ENCODE measurements around the genes ADGRE1, MCOLN1, PRR36 and SNAPC2.

DNA sequence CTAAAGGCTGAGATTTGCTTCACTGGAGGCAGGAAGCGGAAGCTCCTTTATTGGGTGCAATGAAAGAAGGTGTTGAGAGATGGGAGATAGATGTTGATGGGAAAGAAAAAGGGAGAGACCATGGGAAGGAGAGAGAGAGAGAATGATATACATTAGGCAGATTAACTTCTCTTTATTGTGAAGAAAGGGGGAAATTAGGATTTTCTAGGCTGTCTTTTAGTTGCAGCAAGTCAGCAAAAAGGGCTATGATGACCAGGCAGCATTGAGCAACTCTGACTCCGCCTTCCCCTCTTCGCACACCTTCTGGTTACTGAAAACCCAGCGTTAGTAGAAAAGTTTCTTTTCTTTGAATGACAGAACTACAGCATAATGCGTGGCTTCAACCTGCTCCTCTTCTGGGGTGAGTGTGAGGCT is at the start of gene ADGRE1:
Gene ADGRE1, plus strand, starts transcription at position 340 of the 414 bp plus-strand sequence.
- RRBS: no CpG with 5 or more reads among the region's 5 CpGs

DNA sequence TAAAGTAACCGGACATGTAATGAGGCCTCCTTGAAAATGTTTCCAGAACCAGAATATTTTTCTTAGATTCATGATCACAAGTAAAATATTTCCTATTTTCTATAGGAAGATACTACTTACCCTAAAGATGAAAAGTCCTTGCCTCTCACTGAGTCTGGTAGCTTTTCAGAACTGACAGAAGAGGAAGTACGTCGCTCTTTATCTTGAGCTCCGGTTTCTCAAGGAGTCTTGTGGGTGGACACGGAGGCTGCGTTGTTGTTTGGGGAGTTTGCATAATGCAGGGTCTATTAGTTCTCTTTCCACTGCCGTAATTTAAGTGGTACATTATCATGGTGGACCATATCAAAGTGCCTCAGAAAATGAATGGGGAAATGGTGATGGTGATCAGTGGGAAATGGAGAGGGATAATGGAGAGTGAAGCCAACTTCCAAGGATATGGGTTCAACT is 23.5 kb downstream of the MBD3L2B start:
- RRBS: no CpG with 5 or more reads among the region's 7 CpGs

DNA sequence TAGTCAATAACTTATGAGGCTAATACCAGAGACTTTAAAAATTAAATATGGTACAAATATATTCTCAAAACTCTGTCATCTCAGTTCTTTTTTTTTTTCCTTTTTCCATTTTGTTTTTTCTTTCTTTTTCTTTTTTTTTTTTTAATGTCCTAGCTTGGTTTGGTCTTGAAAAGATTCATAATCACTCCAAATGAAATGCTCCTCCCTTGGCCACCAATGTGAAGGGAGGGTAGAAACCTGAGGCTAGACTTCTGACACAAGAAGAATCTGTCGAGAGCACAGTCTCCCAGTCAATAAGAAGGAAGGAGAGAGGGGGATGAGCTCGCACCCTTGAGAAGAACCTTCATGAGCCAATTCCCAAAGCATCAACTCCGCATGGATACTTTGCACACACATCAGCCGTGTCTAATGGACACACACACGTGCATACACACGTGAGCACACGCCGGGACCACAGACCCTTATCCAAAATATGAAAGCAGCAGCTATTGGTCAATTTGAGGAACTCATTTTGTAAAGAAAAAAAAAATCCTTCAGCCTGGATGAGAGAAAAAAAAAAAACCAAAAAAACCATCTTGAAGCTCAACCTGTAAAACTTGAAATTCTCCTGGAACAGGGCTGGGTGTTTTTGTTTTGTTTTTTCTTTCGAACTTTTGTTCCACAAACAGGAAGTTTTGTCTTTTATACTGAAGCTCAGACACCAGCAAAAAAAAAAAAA is 46.7 kb downstream of the ZNF557 start:
- RRBS: no CpG with 5 or more reads among the region's 9 CpGs

GRCh38 chr19:7116714-7117615 is 47.5 kb downstream of the ZNF557 start:
- RRBS: no CpG with 5 or more reads among the region's 32 CpGs

DNA sequence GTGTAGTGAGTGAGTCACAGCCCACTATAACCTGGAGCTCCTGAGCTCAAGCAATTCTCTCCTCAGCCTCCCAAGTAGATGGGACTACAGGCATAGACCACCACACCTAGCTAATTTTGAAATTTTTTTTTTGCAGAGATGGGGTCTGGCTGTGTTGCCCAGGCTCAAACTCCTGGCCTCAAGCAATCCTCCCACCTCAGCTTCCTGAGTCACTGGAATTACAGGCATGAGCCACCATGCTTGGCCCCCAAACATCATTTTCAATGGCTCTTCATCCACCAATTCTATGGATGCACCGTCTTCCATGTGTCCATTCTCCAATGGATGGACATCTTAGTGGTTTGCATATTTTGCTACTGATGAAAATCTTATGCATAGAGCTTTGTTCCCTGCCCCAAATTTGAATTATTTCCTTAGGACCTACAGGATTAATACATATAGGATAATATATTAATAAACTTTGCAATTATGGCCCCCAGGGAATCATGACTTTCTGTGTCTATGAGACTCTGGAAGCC is 69.0 kb downstream of the ZNF557 start:
- RRBS: no CpG with 5 or more reads among the region's 1 CpG

- RRBS: no CpG with 5 or more reads among the region's 6 CpGs
Measured at GRCh38 chr19:7188896-7189649, 105.1 kb downstream of the INSR start.

DNA sequence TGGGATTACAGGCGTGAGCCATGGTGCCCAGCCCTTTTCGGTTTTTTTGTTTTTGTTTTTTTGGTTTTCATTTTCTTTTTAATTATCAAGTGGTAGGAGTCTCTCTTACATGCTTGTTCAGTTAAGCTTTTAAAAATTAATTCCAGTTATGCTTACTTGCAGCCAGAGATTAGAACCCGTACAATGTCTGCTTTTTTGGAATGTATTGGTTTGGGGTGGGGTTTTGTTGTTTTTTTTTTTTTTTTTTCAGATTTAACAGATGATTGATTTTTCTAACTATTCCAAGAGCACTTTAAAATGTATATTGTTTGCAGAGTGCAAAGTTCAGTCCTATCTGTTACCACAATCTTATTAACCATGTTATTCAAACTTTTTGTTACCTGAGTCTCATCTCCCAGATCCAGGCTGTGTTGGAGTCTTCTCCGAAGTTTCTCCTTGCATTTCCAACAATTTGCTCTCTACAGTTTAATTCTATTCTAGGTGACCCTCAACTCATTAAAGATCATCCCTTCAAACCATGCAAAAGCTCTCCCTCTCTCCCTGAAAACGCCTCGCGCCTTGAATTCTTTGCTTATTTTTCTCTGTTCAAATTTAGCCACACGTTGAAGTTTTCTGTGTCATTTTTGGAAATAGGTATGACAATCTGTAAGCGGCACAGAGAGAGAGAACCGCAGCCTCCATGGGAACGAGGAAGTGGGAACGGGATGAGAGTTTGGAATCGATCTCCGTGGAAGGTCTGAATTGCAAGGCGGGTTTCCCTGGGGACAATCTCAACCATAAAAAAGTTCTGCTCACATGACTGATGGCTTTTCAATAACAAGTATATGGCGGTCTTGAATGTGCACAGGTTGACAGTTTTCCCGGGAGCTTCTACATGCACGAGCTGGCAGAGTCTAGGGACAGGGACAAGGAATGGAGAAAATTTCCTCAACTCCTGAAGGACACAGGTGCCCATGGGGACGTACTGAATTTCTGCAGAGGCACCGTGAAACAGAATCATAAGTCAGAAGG is 91.1 kb downstream of the INSR start:
- RRBS: no CpG with 5 or more reads among the region's 20 CpGs

- RRBS: 67% methylated on average over 1 of the region's 25 CpGs
Measured at GRCh38 chr19:7254450-7255496, 39.4 kb downstream of the INSR start.

GRCh38 chr19:7267917-7268580 is 26.2 kb downstream of the INSR start:
- RRBS: 85% methylated on average over 2 of the region's 18 CpGs

GRCh38 chr19:7415493-7416148 is 66.9 kb downstream of the ARHGEF18 start:
- RRBS: no CpG with 5 or more reads among the region's 16 CpGs

DNA sequence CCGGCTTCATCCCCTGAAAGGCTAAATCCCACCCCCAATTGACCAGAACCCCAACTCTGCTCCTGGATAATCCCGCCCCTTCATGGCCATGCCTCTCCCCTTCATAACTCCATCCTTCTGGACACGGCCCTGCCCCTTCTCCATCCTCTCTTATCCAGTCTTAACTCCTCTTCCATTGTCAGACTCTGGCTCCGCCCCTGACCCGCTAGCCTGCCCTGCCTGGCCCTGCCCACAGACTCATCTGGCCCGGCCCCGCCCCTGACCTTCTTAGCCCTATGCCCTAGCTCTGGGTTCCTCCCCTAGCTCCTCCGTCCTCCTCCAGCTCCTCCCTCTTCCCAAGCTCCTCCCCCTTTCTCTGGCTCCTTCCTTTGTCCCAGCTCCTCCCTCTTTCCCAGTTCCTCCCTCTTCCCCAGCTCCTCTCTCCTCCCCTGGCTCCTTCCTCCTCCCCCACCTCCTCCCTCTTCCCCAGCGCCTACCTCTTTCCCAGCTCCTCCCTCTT is 9.1 kb downstream of the TEX45 start:
- RRBS: 5% methylated on average over 1 of the region's 9 CpGs

DNA sequence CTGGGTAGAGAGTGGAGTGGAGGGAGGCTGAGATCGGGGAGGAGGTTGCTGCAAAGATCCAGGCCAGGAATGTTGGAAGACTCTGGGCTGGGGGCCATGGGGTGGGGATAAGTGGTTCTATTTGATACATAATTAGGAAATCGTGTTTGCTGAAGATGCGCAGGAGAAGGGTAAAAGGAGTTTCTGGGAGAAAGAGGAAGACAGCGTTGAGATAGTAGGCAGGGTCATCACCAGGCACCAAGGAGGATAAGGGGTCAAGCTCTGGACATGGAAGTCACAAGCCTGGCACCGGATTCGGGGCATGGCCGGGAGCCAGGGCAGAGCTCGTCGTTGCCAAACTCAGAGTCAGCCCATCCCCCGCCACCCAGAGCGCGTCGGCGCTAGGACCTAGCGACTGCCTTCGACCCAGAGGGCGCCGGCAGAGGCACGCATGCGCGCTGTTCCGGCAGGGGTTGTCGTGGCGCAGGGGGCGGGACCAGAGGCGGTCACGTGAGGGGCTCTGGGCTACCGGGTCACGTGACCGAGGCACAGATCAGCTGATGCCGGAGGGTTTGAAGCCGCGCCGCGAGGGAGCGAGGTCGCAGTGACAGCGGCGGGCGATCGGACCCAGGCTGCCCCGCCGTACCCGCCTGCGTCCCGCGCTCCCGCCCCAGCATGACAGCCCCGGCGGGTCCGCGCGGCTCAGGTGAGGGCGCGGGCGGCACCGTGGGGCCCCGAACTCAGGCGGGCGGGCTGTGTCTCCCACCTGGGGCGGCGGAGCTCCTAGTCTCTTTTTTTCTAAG is at the start of gene MCOLN1:
Gene MCOLN1, plus strand, starts transcription at position 528 of the 782 bp plus-strand sequence.
- RRBS: under 1% methylated on average over 27 of the region's 62 CpGs

DNA sequence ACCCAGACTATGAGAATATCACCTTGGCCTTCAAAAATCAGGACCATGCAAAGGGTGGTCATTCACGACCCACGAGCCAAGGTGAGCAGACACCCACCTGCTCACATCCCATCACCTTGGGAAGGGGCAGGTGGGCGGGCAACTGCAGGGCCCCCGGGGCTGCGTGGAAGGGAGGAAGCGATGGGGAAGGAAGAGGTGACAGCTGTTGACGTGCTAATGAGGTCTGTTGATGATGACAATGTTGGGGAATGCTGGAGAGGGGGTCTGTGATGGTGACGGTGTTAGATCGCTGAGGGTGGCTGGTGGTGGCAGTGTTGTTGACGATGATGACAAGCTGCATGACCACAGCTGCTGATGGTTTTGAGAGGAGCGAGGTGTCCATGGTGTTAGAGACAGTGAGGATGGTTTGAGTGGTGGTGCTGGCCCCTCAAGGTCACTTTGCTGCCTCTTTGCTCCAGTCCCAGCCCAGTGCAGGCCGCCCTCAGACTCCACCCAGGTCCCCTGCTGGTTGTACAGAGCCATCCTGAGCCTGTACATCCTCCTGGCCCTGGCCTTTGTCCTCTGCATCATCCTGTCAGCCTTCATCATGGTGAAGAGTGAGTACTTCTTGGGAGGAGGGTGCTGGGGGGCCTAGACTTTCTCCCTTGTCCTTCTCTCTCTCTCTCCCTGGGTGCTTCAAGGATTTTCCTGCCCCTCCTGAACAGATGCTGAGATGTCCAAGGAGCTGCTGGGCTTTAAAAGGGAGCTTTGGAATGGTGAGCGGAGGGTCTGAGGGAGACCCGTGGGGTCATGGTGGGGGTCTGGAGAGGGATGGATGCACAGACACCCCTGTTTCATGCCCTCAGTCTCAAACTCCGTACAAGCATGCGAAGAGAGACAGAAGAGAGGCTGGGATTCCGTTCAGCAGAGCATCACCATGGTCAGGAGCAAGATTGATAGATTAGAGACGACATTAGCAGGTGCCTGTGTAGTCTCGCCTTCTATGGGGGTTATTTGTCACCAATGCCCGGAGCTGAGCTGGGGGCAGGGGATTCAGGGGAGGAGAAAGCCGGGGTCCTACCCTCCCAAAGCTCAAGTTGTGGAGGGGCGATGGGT is 1.1 kb downstream of the MCEMP1 start:
- RRBS: no CpG with 5 or more reads among the region's 22 CpGs

DNA sequence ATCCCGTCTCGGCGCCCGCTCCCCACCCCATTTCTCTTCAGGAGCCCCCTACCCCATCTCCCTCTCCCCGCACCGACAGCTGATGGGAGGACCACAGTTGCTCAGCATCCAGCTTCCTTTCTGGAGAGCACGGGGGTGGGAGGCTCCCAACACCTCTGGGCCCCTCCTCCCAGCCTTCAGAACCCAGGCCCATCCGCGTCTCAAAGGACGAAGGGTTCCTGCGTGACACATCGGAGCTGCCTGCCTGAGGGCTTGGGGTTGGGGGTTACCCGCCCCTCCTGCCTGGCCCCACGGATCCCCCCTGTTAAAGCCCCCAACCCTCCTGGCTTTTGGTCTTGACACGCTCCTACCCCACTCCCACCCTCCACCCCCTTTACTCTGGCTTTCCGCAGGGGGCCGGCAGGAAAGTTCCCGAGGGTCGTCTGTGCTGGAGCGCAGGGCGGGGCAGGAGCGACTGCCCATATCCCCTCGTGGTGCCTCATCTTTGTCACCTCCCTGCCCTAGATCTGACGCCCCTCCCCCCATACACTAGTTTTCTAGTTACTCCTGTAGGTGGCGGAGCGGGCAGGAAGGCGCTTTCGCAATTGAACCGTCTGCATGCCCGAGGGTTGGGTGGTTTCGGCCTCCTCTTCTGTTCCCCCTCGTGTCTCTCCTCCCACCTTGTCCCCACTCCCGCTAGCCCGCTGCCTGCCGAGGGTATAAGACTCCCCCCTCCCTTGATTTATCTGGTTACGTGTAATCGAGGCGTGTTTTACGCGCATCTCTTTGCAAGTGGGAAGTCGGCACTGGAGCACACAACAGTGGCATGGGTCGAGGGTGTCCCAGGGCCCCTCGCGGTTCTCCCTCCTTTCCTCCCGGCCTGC is 929 bp downstream of the TRAPPC5 start:
- RRBS: no CpG with 5 or more reads among the region's 45 CpGs

DNA sequence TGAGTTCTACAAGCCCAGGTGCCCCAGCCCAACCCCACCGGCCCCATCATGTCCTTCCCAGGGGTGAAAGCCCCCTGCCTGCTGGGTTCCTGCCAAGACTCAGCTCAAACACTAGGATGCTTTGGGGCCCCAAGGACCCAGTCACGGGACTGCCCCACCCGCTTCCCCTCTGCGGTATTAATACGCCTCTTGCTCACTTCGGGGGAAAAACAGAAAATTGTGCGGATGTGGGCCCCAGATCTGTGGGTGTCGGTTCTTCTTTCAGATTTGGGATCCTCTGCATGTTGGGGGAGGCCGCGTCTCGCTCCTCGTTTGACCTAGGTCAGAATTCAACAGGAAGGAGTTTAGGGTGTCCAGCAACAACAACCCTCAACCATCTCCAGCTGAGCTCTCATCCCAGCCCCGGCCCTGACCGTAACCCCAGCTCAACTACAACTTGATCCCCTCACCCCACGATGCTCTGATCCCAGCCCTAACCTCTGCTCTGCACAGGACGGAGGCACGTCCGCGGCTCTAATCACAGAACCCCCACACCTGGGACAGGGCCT is 3.8 kb upstream of the FCER2 start:
- RRBS: no CpG with 5 or more reads among the region's 19 CpGs

GRCh38 chr19:7788289-7788458 is 25.1 kb downstream of the CLEC4M start:
- RRBS: no CpG with 5 or more reads among the region's 16 CpGs

- RRBS: 3% methylated on average over 40 of the region's 98 CpGs
Measured at GRCh38 chr19:7874103-7875330, at the start of gene PRR36. PRR36 (minus strand) TSS chr19:7874390.

- RRBS: 2% methylated on average over 11 of the region's 86 CpGs
Measured at GRCh38 chr19:7920010-7920893, at the start of gene SNAPC2. SNAPC2 (plus strand) TSS chr19:7920338.

DNA sequence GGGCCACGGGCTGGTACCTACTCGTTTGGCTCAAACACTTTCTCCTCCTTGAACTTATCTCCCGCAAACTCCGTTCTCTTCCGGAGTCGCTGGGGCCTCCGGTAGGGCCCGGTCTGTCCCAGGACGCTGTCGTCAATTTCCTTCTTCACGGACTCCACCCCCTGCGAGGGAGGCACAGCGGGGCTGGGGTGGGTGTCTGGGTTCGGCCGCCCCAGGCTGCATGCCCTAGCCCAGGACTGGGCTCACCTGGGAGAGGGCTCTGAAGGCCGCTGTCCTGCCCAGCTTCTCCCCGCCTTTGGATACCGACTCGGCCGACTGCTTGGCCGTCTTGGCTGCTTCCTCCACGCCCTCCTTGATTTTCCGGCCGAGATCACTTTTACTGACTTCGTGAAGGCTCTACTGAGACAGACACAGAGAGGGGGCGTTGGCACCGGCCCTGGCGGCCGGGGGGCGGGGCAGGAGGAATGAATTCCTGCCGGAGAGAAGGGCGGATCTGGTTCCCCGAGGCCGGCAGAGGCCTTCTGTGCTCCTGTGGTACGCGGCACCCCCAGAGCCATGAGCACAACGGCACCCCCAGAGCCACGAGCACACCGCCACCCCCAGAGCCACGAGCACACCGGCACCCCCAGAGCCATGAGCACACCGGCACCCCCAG is 8.0 kb upstream of the CTXN1 start:
- RRBS: 78% methylated on average over 10 of the region's 42 CpGs

DNA sequence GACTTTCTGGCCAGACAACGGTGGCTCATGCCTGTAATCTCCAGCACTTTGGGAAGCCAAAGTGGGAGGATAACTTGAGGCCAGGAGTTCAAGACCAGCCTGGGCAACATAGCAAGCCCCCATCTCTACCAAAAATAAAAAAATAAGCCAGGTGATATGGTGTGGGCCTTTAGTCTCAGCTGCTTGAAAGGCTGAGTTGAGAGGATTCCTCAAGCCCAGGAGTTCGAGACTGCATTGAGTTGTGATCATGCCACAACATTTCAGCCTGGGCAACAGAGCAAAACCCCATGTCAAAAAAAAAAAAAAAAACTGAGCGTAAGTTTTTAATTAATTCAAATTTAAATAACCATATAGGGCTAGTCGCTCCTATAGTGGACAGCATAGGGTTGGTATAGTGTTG is 4.5 kb upstream of the ELAVL1 start:
- RRBS: no CpG with 5 or more reads among the region's 4 CpGs

Data from AG08470 (cell line).